Islet of Langerhans (tissue), 1 donor: ENCODE data around the gene LYZL1.

GRCh38 chr10:27327328-27327694, 86.7 kb upstream of the ACBD5 start:
- RRBS: no CpG with 5 or more reads among the region's 3 CpGs

DNA sequence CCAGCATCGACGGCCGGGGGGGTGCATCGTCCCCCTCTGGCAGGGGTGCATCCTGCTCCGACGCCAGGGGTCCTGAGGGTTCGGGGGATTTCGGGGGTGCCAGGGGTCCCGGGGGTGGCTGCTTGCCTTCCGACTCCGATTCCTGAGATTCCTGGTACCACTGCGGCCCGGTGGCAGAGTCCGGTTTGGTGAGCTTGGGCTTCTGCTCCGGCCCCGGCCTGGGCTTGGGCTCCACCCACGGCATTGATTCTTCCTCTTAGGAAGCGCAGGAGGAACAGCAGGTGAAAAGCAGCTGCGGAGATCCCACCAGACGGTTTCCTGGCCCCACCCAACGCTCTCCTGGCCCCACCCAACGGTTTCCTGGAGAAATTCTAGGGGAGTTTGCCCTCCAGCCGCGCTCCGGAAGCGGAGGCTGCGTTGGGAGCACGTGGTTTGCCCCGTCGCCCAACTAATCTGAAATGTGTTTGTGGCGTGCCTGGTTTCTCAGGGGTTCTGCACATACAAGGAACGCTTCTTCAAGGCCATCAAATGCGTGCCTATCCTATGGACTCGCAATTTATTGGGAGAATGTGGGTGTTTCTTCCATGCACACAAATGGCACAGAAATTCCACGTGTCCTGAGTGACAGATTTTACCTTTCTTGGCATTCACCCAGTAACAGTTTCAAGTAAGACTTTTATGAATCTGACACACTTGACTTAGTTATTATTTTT, 89.9 kb upstream of the RAB18 start:
- RRBS: 36% methylated on average over 11 of the region's 35 CpGs

- RRBS: no CpG with 5 or more reads among the region's 2 CpGs
Measured at GRCh38 chr10:27537851-27538327, 33.8 kb downstream of the RAB18 start.

- RRBS: no CpG with 5 or more reads among the region's 6 CpGs
Measured at GRCh38 chr10:27981621-27982126, 17.2 kb downstream of the ODAD2 start.

- RRBS: no CpG with 5 or more reads among the region's 6 CpGs
Measured at GRCh38 chr10:27982894-27983386, 15.9 kb downstream of the ODAD2 start.

DNA sequence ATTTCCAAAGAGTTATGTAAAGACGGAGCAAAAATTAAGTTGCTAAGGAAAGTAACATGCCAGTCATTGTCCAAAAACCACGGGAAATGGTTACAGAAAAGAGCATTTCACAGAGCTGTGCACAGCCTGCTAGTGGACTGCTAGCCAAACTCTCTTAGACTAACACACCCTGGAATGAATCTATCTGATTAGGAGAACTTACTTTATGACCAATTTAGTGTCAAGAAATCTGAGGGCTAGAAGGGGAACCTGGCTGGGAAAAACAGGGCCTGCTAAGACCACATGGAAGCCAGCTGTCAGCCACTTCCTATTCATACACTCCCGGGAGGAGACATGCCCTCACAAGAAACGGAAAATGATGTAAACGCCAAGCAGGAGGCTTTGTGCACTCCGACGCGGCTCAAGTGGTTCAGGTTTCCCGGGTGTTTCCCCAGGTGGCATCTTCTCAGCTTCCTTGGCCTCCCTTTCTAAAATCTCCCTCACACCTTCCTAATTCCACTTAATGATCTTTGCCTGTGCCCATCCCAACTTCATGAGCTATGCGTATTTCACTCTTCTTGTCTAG, 54.7 kb downstream of the MPP7 start:
- RRBS: 76% methylated on average over 6 of the region's 10 CpGs

DNA sequence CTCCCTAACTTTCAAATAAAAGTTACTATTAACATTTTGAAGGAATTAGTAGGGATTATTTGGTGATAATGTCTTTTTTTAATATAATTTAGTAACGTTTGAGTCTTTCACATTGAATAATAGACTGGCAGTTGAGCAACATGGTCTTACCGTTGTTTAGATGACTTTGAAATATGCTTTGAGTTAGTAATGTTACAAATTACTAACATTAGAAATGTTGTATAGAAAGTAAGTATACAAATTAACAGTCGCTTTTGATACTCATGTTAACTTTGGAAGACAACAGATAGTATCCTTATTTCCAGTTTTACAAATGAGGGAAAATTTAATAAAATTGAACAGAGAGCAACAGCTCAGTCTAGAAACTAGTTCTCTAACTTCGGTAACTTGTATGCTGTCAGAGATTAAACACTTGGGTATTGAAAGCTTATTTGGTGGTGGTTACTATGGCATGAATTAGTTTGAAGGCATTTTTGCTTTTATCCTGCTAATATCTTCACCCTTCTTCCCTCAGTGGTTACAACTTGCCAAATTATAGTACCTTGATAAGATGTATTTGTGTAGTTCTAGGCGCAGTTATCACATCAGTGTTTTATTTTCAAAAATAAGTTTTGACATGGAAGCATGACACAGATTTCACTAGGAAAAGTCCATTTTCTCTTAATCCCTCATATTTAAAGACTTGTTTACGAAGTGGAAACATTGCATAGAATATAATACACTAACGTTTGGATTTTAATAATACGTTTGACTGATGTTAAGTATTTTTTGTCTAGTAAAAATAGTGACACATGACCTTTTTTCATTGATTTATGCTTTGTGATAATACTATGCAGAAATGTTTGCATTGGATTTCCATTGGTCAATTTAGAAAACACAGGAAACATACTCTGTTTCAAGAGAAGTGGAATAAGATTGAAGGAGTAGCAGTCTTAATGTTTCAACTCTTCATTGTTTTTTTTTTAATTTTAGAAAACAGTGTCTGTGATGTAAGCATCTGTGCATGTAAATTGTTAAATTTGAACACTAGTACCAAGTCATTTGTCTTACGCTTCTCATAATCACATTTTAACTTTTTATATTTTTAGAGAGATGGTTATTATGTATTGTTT, 7.4 kb downstream of the WAC start:
- RRBS: no CpG with 5 or more reads among the region's 9 CpGs

DNA sequence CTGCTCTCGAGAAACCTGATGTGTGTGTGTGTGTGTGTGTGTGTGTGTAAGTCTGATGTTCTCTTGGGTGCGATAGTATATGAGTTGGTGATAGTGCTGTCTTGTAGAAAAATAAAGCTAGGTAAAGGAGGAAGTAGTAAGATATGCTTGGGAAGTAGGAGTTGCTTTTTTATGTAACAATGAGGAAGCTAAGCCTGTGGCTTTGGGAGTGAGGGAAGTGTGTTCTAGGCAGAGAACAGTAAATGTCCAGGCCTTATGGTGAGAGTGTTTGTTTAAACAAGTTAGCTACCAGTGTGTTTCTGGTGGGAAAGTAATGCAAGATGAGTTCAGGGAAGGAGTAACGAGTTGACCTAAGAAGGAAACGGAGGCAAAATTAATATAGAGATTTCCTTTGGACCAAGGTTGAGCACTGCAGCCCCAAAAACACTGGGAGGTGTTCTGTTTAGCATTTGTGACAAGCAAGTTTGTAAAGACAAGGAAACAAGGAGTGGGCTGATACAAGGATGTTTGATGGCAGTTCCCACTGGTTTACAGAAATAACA, 26.3 kb downstream of the WAC start:
- RRBS: no CpG with 5 or more reads among the region's 4 CpGs

GRCh38 chr10:28561336-28562210, 28.7 kb downstream of the WAC start:
- RRBS: 100% methylated on average over 2 of the region's 14 CpGs

- RRBS: no CpG with 5 or more reads among the region's 12 CpGs
Measured at GRCh38 chr10:28826262-28826689, 149.0 kb downstream of the BAMBI start.

DNA sequence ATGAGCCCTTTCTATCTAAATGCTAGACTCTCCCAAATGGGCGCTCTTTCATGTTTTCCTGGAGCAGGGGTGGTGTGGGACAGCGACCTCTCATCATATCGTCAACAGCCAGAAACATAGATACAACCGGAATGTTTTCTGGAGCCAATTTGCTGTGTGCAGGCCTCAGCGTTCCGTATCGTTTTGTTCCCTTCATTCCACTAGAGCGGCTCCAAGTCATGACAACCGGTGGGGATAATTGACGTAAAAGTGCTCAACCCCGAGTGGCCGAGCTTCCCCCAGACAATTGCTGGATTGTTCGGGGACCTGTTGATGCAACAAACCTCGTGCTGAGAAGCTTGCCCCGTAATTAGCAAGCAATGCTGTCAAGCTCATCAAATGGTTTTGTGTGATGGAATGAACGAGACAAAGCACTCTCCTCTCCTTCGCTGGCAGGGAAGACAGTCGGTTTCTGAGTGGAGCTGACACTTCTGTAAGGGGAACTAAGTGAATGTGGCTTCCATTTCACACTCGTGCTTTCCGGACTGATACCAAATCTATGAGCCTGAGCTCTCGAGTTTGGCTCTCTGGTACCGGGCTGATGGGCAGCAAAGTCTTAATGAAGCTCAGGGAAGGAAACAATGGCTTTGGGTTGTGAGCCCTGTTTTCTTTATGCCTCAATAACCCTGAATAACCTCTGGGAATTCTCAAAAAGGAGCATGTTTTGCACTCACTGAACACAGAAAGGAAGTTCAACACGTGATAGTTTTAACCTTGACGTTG, 220.4 kb downstream of the BAMBI start:
- RRBS: 95% methylated on average over 5 of the region's 24 CpGs

DNA sequence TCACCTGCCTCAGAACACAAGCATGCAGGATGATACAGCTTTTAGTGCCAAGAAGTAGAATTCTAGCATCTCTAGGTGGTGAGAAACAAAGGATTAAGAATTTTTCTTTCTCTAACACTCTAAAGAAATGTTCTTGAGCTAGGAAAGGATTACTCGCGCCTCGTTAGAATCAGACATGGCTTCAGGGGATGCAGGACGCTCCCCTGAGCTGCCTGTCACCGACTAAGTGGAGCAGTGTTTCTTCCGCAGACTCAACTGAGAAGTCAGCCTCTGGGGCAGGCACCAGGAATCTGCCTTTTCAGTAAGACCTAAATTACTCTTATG, at the start of gene LYZL1:
Gene LYZL1 (plus strand): TSS at position 141 of the 324 bp plus-strand sequence.
- RRBS: no CpG with 5 or more reads among the region's 6 CpGs

DNA sequence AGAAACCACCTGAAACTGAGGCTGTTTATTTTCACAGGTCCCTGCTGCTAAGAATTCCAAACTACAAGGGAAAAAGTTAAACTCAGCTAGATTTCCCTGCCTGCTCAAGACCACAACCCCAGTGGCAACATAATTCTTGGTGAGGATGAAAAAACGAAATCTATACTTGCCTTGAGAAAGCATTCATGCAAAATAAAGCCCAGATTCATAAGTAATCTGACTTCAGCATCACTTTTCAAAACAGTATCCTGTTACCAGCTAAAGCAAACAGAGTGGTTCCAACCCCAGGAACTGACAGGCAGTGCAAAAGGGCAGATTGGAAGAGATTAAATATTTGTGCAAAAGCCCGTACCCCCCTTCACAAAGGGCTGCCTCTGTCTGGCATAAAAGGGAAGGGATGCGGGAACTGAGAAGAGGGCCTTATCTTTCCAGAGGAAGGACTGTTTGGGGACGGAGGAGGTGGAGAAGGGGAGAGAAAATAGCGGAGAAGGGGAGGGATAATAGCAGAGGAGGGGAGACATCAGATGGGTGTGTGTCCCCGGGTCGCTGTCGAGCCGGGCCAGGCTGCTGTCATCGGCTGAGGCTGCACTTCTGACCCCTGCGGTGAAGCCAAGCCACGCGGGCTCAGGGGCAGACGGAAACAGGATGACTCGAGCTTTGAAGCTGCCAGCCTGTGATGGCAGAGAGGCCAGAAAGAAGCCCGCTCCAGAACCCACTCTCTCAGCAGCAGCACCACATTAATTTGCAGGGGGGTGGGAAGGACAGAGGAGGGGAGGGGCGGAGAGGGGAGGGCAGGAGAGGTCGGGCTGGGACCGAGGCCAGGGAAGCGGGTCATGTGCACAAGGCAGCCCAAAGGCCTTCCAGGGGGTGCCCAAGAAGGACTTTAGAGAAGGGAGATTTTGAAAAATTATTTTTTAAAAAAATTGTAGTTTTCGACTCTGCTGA, 29.5 kb downstream of the LYZL1 start:
- RRBS: no CpG with 5 or more reads among the region's 21 CpGs

GRCh38 chr10:29322864-29323413, 34.1 kb downstream of the LYZL1 start:
- RRBS: no CpG with 5 or more reads among the region's 6 CpGs

DNA sequence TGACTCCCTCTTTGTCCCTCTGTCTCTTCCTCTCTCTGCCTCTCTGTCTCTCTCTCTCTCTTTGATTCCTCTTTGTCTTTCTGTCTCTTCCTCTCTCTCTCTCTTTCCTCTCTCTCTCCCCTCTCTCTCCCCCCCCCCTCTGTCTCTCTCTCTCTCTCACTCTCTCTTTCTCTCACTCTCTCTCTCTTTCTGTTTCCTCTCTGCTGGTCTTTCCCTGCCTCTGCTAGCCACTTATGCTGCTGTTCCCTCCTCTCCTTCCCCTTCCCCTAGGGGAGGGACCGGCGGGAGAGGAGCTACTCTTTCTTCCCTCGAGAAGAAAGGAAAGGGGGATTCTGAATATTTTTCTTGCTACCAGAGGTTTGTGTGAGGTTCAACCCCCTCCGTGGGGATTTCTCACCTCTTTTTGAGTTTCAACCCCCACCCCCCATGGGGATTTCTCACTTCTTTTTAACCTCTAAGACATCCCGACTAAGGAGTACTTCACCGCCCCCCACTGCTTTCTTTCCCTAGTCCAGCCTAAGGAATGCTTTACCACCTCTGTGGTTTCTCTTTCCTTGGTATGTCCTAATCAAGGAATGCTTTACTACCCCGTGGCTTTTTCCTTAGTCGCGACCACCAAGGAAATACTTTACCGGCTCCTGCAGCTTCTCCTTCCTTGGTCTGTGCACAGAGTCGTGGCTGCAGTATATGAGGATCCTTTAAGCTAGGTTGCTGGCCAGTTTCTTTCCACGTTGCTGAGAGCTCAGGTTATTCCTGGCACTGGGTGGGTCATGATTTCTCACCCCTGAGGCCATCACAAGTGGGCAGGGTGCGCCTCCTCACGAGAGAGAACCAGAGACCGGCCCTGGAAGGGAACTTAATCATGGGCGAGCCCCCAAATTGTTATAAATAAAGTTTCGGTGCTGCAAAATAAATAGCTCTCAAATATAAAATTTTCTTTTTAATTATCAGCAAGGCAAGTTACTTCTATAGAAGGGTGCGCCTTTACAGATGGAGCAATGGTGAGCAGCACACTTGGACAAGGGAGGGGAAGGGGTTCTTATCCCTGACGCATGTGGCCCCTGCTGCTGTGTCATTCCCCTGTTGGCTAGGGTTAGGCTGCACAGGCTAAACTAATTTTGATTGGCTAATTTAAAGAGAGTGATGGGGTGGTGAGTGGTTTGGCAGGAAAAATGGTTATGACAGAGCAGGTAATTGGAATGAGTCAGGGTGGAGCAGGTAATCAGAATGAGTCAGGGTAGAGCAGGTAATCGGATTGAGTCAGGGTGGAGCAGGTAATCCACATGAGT, 149.5 kb downstream of the LYZL1 start:
- RRBS: no CpG with 5 or more reads among the region's 20 CpGs

GRCh38 chr10:29453118-29453647, 164.3 kb downstream of the LYZL1 start:
- RRBS: no CpG with 5 or more reads among the region's 7 CpGs

- RRBS: no CpG with 5 or more reads among the region's 16 CpGs
Measured at GRCh38 chr10:29523269-29524138, 111.3 kb downstream of the SVIL start.

DNA sequence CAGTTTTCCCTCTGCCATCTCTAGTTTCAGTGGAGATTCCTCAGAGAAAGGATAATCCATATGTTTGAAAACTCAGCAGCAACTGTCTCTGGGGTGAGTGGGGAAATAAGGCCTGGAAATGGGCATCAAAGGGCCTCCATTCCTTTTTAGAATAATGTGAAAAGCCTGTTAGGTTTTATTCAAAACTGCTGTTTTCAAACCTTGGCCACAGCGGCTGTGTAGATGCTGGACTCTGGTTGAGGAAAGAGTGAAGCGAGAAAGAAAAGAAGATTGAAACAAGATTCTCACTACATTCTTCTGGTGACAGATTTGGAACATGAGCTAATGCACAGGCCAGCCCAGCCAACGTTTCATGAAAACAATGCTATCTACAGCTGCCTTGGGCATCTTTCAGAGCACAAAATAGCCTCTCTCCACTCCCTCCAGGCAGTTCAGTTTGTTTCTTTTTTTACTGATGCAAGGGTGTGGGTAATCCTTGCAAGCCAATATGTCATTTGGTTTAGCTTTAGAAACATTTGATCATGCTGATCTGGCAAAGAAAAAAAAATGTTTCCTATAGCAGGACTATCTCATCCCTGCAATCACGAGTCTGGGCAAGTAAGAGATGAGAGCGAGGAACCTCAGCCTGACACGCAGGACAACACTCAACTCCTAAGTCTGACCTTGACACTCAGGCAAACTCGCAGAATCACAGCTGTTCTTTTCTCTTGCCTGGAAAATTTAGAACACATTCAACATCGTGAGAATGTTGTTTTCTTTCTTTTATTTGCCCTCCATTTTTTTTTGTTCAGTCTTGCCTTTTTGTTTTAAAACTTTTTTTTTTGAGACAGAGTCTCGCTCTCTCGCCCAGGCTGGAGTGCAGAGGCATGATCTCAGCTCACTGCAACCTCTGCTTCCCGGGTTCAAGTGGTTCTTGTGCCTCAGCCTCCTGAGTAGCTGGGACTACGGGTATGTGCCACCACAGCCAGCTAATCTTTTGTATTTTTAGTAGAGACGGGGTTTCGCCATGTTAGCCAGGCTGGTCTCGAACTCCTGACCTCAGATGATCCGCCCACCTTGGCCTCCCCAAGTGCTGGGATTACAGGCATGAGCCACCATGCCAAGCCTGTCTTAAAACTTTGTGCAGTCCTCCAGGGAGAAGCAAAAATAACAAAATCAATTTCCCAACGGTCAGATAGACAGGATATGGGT, 35.8 kb downstream of the SVIL start:
- RRBS: no CpG with 5 or more reads among the region's 17 CpGs

DNA sequence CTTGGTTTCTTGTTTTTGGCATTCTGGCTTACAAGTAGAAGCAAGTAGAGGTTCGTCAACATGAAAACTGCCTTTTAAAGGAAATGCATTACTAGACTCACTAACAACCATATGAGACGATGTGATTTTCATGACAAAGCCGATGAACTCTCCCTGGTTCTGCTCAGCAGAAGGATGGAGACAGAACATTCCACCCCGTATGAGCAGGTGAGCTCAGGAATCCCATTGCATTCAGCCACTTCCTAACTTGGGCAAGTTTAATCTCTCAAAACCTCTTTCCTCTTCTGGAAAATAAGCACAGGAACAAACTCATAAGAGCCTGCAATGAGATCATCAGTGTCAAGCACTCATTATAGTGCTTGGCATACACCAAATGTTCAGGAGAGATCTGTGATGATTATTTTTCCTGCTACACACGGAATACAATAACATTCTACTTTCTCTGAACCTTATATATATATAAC, 57.4 kb upstream of the SVIL start:
- RRBS: no CpG with 5 or more reads among the region's 5 CpGs

DNA sequence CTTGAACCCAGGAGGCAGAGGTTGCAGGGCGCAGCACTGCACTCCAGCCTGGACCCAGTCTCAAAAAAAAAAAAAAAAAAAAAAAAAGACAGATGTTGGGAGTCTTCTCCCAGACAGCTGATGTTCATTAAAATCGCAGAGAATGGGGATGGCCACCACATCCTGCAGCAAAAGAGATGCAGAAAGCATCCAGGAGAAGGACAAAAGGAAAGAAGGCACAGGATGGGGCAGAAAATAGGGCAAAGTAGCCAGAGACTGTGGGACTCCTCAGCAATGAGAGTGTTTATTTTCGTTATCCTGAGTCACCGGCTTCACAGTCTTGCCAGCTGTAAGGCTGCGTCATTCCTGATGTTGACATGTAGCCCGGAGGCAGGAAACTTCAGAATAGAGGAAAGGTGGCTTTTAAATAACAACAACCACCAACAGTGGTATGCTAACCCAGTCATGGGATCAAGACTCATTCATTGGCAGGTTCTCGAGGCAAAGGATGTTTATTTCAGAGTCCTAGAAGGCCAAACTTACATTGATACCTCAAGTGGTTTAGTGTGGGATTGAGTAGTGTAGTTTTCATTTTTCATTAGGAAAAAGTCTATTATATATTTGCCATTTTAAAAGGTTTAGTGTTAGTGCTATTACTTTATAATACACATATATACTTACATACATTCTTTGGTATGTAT, 149.6 kb upstream of the SVIL start:
- RRBS: 85% methylated on average over 2 of the region's 7 CpGs